AG10803 (cell line): ENCODE results near the genes OR13H1, RAP2C, PLAC1 and ETDC.

- RRBS, result no CpG with 5 or more reads among the region's 21 CpGs
These were observed 26.2 kb downstream of the ELF4 start for GRCh38 chrX:130083842-130084807.

DNA sequence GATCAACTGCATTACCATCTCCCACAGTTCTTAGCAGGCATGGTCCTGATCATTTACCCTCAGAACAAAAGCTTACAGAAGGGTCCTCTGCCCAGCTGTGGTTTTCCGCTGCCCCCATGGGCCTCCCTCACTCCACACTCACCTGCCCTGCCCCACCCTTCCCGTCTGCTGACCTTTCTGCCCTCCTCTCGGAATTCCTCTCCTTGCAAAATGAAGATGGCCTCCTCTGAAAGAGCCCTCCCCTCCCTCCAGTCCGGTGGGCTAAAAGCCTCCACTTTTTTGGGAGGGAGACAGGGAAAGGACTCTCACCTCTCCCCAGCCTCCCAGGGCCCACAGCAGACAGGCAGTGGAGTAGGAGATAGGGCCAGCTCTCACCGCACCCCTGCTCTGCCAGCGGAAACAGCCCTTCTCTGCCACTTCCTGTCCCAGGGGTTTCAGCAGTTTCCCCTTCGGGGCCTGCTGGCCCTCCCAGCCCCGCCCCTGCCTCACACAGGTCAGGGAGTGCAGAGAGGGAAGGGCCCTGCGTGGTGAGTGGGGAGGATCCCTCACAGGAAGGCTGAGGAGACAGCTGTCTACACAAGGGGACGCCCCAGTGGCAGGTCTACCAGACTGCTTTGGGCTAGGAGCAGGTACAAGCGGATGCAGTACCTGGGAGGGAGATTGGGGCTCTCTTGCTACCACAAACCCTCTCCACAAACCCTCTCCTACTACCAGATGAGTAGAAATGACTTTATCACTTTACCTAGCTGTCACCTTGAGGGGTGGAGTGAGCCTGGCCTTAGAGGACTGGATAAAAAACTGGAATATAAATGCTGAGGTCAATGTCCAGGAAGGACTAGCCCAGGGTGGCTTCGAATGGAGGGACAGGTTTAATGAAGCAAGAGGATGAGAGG is 18.2 kb downstream of the ELF4 start:
- RRBS, result no CpG with 5 or more reads among the region's 12 CpGs

GRCh38 chrX:130120270-130121574 is 10.4 kb upstream of the ELF4 start:
- RRBS, result 3% methylated on average over 10 of the region's 94 CpGs

DNA sequence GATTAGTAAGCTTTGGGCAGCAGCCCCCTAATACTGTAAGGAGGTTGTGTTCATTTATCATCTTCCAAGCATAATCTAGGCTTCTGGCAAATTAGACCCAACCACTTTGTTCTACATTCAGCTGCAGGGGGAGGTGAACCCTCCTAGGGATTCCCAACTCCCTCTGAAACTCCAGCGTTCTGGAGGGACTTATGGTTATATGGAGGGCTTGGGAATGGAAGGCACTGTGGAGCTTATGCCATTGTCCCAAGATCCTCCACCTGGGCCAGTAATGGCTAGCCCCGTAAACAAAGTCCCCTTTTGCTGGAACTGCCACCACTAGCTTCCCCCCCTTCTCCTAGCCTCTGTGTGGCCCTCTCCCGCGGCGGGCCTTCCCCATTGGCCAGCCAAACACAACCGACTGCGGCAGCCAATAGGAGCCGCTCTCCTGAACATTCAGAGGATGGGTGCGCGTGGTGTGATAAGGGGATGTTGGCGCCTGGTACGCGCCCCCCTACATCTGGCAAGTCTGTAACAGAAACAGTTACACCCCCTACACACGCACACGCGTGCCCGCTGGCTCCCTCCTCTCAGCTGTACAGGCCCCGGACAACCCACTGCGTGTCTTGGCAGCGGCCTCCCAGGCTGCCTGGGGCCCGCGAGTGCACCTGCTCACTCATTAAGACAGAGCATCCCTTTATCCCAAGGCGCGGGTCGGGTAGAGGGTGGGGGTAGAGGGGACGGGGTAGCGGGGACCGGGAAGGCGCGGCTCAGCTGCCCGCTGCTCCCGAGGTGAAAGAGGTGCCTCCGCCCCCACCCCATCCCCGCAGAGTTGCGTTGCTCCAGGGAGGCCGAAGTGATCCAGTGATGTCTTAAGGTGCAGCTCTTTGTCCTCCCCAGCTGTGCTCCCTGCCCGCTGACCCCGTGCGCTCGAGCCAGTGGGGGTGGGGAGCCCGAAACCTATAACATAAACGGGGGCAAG is 869 bp upstream of the RAB33A start:
- RRBS, result no CpG with 5 or more reads among the region's 42 CpGs

DNA sequence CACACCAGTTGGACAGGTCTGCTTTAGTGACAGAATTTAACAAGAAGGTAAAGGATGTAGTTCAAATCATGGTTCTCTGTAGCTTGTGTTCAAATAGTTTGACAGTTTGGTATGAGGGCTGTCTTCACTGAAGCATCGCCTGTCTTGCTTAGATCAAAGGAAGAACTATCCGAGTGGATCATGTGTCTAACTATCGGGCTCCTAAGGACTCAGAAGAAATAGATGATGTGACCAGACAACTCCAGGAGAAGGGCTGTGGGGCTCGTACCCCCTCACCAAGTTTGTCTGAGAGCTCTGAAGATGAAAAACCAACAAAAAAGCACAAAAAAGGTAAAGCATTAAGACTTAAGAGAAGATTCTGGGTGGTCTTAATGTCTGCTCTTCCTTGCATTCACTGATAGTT is 9.4 kb downstream of the RBMX2 start:
- RRBS, result no CpG with 5 or more reads among the region's 4 CpGs

DNA sequence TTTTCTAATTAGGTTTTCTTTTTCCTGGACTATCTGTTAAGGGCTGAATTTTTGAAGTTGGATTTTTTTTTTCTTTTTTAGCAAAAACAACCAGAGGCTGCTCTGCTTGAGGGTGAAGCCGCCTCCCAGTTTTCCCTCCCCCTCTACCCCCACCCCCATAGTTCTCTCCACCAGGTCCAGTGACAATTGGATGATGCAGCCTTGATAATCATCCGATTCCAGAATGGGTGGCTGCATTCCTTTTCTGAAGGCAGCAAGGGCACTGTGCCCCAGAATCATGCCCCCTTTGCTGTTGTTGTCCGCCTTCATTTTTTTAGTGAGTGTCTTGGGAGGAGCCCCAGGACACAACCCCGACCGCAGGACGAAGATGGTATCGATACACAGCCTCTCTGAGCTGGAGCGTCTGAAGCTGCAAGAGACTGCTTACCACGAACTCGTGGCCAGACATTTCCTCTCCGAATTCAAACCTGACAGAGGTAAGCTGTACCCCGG is 23.3 kb downstream of the ARHGAP36 start:
- RRBS, result no CpG with 5 or more reads among the region's 12 CpGs

DNA sequence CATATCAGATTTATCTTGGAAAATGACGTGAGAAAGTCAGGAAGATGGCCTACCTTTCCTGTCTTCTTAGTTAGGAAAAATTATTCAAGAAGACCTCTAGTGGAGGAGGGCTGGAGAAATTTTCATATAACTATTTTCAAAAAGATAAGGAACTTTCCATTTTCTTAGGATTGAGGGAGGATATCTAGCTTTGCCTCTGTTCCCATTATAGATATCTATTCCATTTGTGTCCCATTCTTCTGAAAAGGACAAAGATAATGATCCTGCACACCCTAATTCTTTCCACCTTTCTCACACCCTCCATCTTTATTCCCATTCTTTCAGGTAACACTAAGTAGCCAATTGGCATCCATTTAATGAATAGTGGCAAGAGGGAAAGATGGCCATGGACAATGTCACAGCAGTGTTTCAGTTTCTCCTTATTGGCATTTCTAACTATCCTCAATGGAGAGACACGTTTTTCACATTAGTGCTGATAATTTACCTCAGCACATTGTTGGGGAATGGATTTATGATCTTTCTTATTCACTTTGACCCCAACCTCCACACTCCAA is at the start of gene OR13H1:
TSS of gene OR13H1 (plus strand) at position 380 of the 554 bp plus-strand sequence.
- RRBS, result no CpG with 5 or more reads among the region's 2 CpGs

- RRBS, result no CpG with 5 or more reads among the region's 12 CpGs
These were observed at the start of gene RAP2C for GRCh38 chrX:132219083-132219998. TSS of gene RAP2C (minus strand) at chrX:132219447.

DNA sequence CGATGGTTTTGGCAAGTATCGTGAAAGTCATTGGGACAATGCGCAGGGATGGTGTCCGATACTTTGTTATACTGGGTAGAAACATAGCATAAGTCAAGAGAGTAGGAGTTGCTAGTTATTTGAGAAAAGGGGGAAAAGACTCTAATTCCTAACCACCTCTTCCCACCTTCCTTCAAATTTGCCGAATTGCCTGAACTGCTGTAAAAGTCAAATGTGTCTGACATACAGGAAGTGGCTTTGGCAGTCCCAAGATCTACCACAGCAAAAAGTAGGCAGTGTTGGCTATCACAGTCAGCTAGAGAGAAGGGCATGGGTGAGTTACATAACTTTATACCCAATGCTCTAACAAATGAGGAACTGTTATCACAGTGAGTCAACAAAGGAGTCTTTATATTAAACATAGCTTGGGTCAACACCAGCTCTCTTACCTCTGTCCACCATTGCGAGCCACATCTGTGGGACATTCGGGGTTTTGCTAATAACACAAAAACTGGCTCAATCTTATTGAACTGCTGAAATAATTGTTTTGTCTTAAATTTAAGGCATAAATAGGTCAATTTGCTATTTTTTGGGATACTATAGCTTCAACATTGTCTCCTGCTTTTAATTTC is 2.4 kb upstream of the MBNL3 start:
- RRBS, result no CpG with 5 or more reads among the region's 7 CpGs

- RRBS, result no CpG with 5 or more reads among the region's 19 CpGs
These were observed 51.2 kb upstream of the HS6ST2 start for GRCh38 chrX:133009572-133010167.

GRCh38 chrX:133986173-133986467 is 726 bp upstream of the GPC3 start:
- RRBS, result no CpG with 5 or more reads among the region's 9 CpGs

GRCh38 chrX:134537399-134538136 is 77.6 kb downstream of the HPRT1 start:
- RRBS, result no CpG with 5 or more reads among the region's 6 CpGs

DNA sequence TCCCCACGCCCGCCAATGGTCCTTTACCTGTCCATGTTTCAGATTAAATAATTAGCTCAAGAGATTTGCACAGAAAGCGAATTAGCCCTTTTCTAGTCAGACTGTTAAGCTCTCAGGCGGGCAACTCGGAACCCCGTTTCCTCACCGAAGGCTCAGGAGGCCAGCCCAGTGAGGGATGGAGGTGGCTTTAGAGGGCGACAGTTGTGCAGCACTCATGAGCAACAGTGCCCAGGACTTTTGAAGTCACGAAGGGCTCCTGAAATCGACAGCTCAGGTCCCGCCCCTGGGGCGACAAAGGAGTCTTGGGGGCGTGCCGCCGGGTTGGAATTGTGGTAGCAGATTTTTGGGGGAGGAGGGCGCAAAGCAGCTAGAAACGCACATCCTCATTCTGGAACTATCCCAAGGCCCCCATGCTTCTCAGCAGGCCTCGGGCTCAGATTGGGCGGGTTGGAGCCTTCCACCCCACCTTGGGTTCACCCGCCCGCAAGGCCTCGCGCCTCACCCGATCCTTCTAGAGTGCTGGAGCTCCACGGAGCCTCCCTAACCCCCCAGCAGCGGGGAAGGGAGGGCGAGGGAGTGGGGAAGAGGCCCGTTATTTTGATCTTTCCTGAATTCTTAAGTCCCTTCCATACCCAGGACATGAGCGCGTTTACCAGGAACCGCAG is 85.5 kb downstream of the HPRT1 start:
- RRBS, result no CpG with 5 or more reads among the region's 31 CpGs

DNA sequence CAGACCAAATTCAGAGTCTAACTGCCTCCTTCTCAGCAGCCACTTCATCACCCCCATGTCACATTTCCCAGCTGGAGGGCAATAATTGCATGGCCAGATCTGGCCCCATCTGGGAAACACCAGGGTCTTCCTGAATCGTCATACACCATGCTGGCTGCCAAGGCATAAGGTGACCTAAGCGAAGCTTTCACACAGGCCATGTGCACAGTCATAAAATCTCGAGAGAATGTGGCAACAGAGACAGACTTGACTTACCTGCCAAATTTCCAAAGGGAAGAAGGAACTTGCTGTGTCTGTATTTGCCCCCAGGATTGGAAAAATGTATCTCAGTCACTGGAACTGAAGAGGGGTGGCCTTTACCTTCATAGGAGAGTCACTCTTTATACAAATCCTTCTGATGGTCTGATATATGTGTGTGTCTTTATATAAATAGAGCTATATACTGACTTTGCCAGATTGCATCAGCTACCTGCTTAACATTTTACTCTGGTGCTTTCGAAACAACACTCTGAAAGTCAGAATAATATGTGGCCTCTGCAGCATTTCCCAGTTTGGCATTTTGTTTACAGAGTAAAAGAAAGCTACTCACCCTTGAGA is at the start of gene PLAC1:
TSS of gene PLAC1 (minus strand) at position 399 of the 597 bp plus-strand sequence.
- RRBS, result no CpG with 5 or more reads among the region's 4 CpGs

GRCh38 chrX:134769824-134770475 is 27.1 kb downstream of the PABIR2 start:
- RRBS, result no CpG with 5 or more reads among the region's 5 CpGs

- RRBS, result no CpG with 5 or more reads among the region's 4 CpGs
These were observed at the start of gene ETDC for GRCh38 chrX:135309123-135309618. TSS of gene ETDC (plus strand) at chrX:135309480.

GRCh38 chrX:135384053-135384556 is 37.6 kb upstream of the SMIM10L2A start:
- RRBS, result no CpG with 5 or more reads among the region's 5 CpGs

GRCh38 chrX:136150029-136150517 is 46.8 kb upstream of the FHL1 start:
- RRBS, result no CpG with 5 or more reads among the region's 7 CpGs

GRCh38 chrX:136193590-136194207 is 3.1 kb upstream of the FHL1 start:
- RRBS, result no CpG with 5 or more reads among the region's 4 CpGs